ENCODE results near the genes SRY, NLGN4Y and RBMY1B.

- PRO-cap, 3 experiments, result peak in 2 of 3 experiments; most common plus-strand start chrY:2787823 (in 2); most common minus-strand start chrY:2787354 (in 1)
- RAMPAGE, long total RNA, 2 experiments, result start-site peak on the minus strand in 2 of 2 experiments, at chrY:2787567-2787709 at its widest, 7 to 21 reads per replicate
- RRBS, result no CpG with 5 or more reads among the region's 40 CpGs
These were observed at the start of gene SRY for GRCh38 chrY:2786951-2788013. TSS of gene SRY (minus strand) at chrY:2787682.

GRCh38 chrY:2867950-2868556 is 26.7 kb downstream of the RPS4Y1 start:
- PRO-cap, 3 experiments, result no peak in any of the 3 experiments
- RAMPAGE, long total RNA, 2 experiments, result no peak in any of the 2 experiments
- RRBS, result no CpG with 5 or more reads among the region's 7 CpGs

GRCh38 chrY:2968945-2969540 is 33.9 kb downstream of the ZFY start:
- PRO-cap, 3 experiments, result no peak in any of the 3 experiments
- RAMPAGE, long total RNA, 2 experiments, result no peak in any of the 2 experiments

- PRO-cap, 3 experiments, result no peak in any of the 3 experiments
- RAMPAGE, long total RNA, 2 experiments, result no peak in any of the 2 experiments
These were observed 52.8 kb downstream of the TSPY10 start for GRCh38 chrY:9580496-9580823.

DNA sequence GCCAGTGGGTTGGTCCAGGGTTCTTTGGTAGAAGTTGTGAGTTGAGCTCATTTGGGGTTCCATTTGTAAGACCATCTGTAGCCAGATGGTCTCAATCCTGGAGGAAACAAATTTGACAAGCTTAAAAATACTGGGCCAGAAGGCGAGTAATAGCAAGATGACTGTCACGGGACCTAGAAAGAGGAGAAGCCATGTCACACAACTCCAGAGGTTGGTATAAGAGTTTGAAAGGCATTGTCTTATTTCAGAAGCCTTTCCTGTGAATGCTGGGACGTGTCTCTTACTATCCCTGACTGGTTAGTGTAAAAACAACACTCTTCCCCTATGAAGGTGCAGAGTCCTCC is 100.6 kb upstream of the USP9Y start:
- PRO-cap, 3 experiments, result no peak in any of the 3 experiments
- RAMPAGE, long total RNA, 2 experiments, result no peak in any of the 2 experiments
- RRBS, result no CpG with 5 or more reads among the region's 3 CpGs

GRCh38 chrY:12661887-12662844 is 38.9 kb upstream of the USP9Y start:
- PRO-cap, 3 experiments, result peak in 3 of 3 experiments; most common plus-strand start chrY:12662354 (in 3); most common minus-strand start chrY:12662126 (in 2)
- RAMPAGE, long total RNA, 2 experiments, result start-site peak on the plus strand in 2 of 2 experiments, at chrY:12662366-12662506 at its widest, 234 to 626 reads per replicate; start-site peak on the minus strand in 1 of 2 experiments, at chrY:12662130-12662233 at its widest, 8 reads per replicate
- RRBS, result no CpG with 5 or more reads among the region's 46 CpGs

GRCh38 chrY:12662845-12663892 is 37.9 kb upstream of the USP9Y start:
- PRO-cap, 3 experiments, result peak in 3 of 3 experiments; most common plus-strand start chrY:12663271 (in 1); most common minus-strand start chrY:12663374 (in 2)
- RAMPAGE, long total RNA, 2 experiments, result start-site peak on the minus strand in 2 of 2 experiments, at chrY:12663440-12663564 at its widest, 8 reads per replicate
- RRBS, result no CpG with 5 or more reads among the region's 41 CpGs

GRCh38 chrY:13704401-13704784 is 694 bp downstream of the TMSB4Y start:
- PRO-cap, 3 experiments, result no peak in any of the 3 experiments
- RAMPAGE, long total RNA, 2 experiments, result no peak in any of the 2 experiments
- RRBS, result no CpG with 5 or more reads among the region's 14 CpGs

DNA sequence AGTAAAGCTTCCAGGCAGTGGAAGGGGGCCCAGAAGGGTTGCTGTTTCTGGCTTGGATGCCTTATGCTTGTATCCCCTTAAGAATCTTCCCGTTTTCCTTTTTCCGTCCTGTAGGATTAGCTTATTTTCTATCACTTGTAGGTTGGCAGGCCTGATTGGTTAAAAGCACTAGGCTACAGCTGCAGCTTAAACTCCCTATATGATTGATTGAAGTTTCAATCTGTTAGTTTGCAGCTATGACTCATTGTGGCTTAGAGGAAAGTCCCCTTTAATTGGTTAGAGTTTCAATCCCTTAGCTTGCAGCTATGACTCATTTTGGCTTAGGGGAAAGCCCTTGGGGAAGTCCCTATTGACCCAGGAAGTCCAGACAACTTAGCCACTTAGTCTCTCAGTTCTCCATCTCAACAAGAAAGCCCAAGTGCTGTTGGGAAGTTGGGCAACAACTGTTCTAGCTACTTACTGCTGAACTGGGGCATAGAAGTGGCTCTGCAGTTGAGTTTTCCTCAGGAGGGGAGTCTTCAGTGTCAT is 183.6 kb upstream of the NLGN4Y start:
- PRO-cap, 3 experiments, result no peak in any of the 3 experiments
- RAMPAGE, long total RNA, 2 experiments, result no peak in any of the 2 experiments
- RRBS, result no CpG with 5 or more reads among the region's 2 CpGs

DNA sequence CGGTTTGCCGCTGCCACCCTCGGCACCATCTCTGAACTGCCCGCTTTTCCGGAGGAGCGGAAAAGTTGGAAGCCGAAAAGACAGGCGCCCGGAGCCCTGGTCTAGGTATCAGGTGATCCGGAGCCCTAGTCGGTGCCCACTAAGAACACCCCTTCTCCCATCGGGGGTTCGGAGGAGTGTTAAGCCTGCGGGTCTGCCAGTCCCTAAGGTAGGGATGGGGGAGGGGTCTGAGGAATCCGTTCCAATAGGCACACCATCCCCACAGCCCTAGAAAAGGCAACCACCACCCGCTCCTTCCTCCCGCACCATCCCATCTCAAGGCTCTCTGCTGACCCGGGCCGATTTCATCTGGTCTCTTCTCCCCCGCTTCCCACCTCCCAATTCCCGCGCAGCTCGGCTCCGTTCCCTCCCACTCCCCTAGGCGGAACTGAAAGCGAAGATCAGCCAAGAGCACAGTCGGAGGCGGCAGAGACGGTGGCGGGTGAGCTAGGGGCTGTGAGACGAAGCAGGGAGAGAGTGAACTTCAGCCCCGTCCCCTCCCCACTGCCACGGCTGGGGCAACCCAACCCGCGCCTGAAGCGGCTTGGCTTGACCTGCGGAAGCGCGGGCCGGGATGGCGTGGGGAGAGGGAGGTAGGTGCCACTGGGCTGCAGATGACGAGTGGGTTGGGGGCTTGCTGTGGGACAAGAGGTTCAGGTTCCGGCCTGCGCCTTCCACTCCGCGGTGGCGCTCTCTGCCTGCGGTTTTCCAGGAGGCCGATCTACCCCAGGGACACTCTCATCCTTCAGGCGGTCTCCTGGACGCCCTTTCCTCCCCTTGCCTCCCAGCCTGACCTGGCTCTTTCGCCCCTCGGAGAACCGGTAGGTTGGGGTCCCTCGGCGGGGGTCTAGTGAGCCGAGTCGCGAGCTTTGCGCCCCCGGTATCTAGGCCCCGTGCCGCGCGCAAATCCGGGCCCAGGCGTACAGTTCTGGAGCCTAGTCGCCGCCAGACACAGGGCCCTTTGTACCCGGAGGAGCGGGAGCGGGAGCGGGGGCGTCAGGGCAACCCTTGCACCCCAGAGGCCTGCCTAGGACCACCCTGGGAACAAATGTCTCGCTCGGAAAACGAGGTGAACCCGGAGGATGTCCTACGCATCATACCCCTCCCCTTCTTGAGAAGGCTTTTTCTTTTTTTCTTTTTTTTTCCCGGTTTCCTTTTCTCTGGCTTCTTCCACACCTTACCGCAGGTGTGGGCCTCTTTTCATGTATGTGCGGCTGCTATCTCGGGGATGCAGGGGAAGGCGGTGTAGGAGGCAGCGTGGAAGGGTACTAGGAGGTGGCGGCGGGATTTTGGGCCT is at the start of gene NLGN4Y:
Gene NLGN4Y, plus strand, starts transcription at position 453 of the 1,336 bp plus-strand sequence.
- PRO-cap, 3 experiments, result peak in 3 of 3 experiments; most common plus-strand start position 447 of the sequence (in 1); most common minus-strand start position 317 of the sequence (in 1)
- RAMPAGE, long total RNA, 2 experiments, result no peak in any of the 2 experiments
- RRBS, result 2% methylated on average over 25 of the region's 87 CpGs

DNA sequence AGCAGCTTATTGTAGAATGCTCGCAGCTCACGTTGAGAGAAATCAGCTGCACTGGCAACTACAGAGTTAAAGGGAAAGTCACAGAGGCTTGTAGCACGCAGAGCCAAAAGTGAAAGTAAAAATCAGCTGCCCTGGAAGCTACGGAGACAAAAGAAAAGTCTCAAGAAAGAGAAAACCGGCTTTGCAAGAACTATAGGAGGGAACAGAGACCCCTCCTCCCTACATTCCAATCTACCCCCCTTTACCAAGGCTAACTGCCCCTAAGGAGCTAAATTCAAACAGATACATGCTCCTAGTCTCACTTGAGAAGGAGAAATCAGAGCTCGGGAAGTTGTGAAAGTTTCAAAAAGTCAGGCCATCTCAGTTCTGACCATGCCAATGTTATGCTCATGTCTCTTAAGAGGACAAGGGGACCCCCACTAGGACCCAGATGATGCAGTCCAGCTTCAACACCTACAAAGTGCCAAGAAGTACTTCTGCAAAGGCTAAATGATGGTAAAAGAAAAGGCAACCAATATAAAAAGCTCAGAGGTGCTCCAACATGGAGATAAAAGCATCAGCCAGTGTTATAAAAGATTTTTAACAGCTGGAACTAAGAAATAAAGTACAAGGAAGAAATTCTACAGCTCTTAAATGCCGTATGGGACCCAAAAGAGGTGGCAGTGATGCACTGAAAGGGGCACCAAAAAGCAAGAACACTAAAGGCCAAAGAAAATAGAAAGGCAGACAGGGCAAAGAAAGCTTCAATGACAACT is 900.5 kb downstream of the NLGN4Y start:
- PRO-cap, 3 experiments, result no peak in any of the 3 experiments
- RAMPAGE, long total RNA, 2 experiments, result no peak in any of the 2 experiments
- RRBS, result no CpG with 5 or more reads among the region's 7 CpGs

DNA sequence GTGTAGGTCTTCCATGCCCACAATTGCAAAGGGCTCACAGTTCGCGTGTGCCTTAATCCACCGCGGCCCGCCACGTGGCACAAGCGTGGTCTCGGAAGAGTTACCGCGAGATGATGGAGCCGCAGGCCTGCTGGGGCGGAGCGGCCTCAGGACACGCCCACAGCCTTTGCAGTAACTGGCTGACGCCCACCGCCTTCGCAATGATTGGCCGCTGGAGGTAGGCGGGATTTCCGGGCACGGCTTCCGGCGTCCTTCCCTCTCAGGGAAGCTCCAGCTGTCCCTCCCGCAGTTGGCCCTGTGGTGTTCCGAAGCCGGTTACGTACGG is at the start of gene RBMY1B:
Gene RBMY1B, plus strand, starts transcription at position 227 of the 325 bp plus-strand sequence.
- PRO-cap, 3 experiments, result no peak in any of the 3 experiments
- RAMPAGE, long total RNA, 2 experiments, result no peak in any of the 2 experiments
- RRBS, result no CpG with 5 or more reads among the region's 28 CpGs